Cardiac septum (tissue), 1 donor: ENCODE data around the genes HMX1, USP17L10, USP17L18 and USP17L21.

GRCh38 chr4:8272954-8273393 is 3.4 kb downstream of the HTRA3 start:
- PRO-cap, result unidirectional peak, minus-strand start at chr4:8273069

DNA sequence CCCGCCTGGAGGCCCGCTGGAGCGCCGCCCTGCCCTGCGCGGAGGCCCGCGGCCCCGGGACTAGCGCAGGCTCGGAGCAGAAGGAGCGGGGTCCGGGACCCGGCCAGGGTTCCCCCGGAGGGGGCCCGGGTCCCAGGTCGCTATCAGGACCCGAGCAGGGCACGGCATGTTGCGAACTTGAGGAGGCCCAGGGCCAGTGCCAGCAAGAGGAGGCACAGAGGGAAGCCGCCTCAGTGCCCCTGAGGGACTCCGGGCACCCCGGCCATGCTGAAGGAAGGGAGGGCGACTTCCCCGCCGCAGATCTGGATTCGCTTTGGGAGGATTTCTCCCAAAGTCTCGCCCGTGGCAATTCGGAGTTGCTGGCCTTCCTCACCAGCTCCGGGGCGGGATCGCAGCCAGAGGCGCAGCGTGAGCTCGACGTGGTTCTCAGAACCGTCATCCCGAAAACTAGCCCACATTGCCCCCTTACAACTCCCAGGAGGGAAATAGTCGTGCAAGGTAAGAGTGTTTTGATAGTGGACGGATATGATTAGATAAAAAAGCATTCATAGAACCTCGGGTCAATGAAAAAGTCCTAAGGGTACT is 459 bp downstream of the TRMT44 start:
- PRO-cap, result no peak

DNA sequence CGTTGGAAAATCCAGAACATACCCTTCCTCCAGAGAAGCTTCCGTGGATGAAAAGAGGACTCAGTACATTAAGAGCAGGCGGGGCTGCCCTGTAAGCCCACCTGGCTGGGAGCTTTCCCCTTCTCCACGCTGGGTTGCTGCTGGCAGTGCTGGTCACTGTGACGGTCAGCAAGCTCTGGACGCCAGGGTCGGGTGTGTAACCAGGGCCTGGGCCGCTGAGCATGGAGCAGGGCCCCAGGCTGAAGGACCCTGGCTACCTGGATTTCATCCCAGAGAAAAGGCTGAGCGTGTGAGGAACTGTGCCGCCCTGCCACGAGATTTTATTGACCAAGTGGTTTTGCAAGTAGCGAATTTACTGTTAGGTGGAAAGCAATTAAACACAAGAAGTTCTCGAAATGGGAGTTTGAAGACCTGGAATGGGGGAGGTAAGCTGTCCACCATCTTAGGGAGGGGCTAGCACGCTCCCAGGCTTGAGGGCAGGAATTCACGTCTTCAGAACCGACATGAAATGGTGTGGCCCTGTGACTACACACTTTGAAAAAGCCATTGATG is 27.4 kb downstream of the TRMT44 start:
- PRO-cap, result no peak

DNA sequence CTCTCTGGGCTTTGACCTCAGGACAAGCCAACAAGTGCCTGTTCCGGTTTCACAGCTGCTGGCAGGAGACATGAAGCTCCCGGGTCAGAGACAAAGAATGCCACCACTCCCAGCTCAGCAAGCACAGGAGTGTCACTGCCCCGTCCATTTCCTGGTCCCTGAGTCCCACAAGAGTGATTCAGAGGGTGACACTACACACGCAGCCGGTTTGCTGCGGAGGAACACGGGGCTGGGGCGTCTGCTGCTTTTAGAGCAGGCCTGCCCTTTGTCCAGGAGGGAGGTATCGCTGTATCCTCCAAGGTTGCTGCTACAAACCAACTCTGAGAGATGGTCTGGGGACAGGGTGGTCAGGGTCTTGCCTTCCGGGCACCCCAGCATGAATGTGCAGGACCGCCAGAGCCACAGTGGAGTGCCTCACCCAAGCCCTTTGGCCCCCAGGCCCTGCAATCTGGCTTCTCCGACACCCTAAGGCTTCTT is 49.5 kb downstream of the CPZ start:
- PRO-cap, result no peak

GRCh38 chr4:8871713-8872399 is at the start of gene HMX1:
Gene HMX1, minus strand, starts transcription at chr4:8871839.
- PRO-cap, result no peak

- PRO-cap, result no peak
Measured at GRCh38 chr4:9210396-9210875, at the start of gene USP17L10. Gene USP17L10, plus strand, starts transcription at chr4:9210657.

GRCh38 chr4:9248330-9248782 is at the start of gene USP17L18:
Gene USP17L18, plus strand, starts transcription at chr4:9248630.
- PRO-cap, result no peak

- PRO-cap, result no peak
Measured at GRCh38 chr4:9262575-9263090, at the start of gene USP17L21. Gene USP17L21, plus strand, starts transcription at chr4:9262872.

GRCh38 chr4:9498233-9498999 is 54.2 kb downstream of the DEFB131A start:
- PRO-cap, result no peak

DNA sequence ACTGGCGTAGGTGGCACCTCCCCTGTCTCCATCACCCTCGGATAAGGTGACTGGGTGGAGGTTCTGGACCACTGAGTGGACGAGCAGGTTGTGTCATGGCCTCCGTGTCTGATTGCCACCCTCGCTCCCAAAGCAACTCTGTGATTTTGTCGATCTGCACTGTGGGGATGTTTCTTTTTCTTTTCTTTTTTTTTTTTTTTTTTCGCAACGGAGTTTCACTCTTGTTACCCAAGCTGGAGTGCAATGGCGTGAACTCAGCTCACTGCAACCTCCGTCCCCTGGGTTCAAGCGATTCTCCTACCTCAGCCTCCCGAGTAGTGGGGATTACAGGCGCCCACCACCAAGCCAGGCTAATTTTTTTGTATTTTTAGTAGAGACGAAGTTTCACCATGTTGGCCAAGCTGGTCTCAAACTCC is 56.2 kb downstream of the DEFB131A start:
- PRO-cap, result no peak

GRCh38 chr4:9532213-9533362 is 88.4 kb downstream of the DEFB131A start:
- PRO-cap, result no peak

GRCh38 chr4:10031311-10032055 is 10.2 kb upstream of the SLC2A9 start:
- PRO-cap, result bidirectional peak, plus-strand start at chr4:10031941, minus-strand start at chr4:10031743

DNA sequence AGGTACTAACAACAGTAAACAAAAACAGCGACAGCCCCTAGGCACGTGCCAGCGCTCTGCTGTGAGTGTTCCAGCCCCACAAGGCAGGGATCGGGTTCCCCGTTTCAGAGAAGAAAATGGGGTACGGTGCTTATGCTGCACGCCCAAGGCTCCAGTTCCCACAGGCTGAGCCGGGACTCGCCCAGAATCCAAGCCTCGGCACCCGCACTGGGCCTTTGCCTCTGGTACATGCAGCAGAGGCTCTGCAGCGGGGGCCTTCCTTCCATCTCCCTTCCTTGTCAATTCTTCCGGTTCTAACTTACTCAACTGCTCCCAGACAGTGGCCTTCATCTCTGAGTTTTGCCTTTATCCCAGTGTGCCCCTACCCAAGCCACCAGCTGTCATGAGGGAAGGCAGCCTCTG is 37.3 kb downstream of the WDR1 start:
- PRO-cap, result no peak

DNA sequence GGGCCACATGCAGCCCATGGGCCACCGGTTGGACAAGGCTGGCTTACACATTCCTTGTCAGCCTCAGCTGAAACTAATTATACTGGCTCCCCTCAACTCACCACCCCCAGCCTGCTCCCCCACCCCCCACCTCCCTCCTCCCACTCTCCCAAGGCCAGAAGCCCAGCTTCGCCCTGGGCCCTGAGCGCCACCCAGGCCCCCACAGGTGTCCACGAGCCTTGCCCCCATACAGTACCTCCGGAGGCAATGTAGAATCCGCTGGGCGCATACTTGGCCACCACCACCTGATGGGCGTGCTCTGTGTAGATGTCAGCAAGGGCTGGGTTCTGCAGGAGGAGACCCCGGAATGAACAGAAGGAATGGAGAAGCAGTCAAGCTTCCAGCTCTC is 12.9 kb downstream of the WDR1 start:
- PRO-cap, result no peak

GRCh38 chr4:10105711-10106144 is 10.9 kb downstream of the WDR1 start:
- PRO-cap, result no peak

DNA sequence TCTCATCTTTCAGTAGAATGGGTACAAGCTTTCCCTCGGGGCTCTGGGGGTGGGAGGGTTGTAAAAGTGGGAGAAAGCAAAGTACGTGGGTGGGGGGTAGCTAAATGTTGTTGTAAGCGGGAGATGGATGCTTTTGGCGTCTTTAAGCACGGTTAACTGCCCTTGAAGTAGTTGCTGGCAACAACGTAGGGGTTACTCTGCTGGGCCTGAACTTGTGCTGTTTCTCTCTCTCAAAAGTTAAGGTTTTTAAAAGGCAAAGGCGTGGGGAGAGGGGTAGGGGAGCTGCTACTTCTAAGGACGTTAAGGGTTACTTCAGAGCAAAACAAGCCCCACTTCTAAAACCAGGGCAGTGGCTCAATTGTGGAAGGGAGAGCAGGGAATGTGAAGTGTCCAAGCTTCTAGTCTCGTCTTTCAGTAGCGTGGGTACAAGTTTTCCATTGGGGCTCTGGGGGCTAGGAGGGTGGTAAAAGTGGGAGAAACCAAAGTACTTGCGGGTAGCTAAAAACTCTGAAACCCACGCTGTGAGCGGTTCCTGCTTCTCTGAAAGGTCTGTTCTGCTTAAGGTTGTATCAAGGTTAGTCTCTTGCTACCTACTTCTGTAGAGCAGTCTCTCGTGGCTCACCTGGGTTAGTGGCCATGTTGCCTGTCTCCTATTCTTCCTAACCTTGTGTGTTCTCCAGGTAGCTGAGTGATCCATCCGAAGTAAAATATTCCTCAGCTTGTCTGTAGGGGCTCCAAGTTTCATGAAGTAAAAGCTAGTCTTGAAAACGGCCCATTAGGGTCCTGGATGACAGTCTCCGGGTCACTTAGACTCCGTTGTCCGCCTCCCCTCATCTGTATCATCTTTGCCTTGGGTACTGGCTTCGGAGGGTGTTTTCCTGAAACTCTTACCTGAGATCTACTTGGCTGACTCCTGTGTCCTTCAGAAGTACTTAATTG is 1.7 kb upstream of the WDR1 start:
- PRO-cap, result no peak

DNA sequence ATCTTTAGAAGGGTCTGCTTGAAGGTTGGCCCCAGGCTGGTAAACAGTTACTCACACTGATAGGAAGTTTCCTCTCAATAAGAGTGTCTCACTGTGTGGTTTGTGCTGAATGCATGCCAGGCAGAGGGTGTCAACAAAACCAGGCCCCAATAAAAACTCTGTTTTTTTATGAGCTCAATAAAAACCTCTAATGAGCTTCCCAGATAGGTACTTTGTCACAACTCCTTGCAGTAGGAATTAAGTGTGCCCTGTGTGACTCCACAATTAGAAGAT is 35.4 kb downstream of the ZNF518B start:
- PRO-cap, result no peak

DNA sequence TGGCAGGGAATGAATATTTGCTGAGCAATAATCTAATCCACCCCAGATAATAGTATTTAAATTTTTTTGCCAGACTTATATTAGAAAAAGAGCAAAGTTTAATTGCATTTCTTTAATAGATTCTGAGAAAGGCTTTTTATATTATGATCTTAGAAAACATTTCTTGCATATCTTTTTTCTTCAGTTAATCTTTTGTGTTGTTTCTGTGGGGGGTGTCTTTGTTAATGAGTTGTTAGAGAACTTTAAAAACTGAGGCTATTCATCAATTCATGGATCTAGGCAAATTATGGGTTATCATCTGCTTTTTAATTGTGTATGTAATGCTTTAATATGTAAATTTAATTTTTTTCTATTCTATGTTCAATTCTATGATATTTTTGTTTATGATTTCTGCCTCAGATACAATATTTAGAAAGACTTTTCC is 309.9 kb downstream of the HS3ST1 start:
- PRO-cap, result no peak

GRCh38 chr4:11149551-11150016 is 279.1 kb downstream of the HS3ST1 start:
- PRO-cap, result no peak

DNA sequence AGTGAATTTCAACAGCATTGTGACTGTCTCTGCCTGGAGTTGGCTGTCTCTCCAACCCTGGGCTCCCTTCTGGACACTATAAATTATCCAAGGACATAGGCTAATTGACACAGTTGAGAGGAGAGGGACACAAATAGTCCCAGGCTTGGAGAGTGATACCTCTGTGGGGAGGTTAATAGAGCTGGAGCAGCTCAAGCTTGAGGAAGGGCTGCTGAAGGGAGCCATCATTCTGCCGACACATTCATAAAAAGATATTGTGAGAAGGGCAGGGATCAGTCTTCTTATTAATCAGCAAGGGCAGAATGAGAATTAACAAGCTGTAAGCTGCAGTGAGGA is 572.1 kb downstream of the RAB28 start:
- PRO-cap, result no peak